ENCODE data around the genes HAP1, JUP, NT5C3B, KAT2A, KCNH4 and HCRT.

GRCh38 chr17:41689672-41690381 is 1.1 kb downstream of the EIF1 start:
- PRO-cap = no peak

GRCh38 chr17:41690617-41691639 is 2.2 kb downstream of the EIF1 start:
- PRO-cap = unidirectional peak, plus-strand start at chr17:41691298

GRCh38 chr17:41734228-41735332 is at the start of gene HAP1:
Gene HAP1, minus strand, starts transcription at chr17:41734643.
- PRO-cap = unidirectional peak, minus-strand start at chr17:41734623

GRCh38 chr17:41750513-41750796 is 16.0 kb upstream of the HAP1 start:
- PRO-cap = no peak

DNA sequence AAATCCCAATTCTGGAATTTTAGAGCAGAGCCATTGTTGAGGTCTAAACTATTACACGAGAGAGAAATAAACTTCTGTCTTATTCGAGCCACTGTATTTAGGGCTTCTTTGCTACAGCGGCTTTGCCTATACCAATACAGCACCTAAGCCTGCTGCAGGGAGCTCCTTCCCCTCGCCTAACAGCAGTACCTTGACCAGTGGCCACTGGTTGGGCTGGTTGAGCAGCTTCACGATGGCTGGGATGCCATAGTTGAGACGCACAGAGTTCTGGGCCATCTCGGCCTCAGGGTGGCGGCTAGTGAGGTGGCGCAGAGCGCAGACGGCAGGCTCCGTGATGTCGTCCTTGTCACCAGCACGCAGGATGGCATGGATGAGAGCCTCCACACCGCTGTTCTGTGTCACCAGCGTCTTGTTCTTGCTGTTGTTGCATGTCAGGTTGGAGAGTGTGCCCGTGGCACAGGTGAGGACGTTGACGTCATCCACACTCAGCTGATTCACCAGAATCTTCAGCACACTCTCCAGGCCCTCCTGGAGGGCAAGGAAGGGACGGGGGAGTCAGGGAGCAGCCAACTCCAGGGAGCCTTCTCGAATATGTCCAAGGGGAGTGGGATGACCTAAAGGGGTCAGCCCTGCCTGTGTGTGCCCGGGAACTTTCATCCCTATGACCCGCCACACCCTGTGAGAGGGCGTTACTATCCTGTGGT is 23.6 kb downstream of the JUP start:
- PRO-cap = no peak

GRCh38 chr17:41772500-41773709 is 13.6 kb downstream of the JUP start:
- PRO-cap = unidirectional peak, minus-strand start at chr17:41772701; unidirectional peak, minus-strand start at chr17:41772799; bidirectional peak, plus-strand start at chr17:41773513, minus-strand start at chr17:41773119

DNA sequence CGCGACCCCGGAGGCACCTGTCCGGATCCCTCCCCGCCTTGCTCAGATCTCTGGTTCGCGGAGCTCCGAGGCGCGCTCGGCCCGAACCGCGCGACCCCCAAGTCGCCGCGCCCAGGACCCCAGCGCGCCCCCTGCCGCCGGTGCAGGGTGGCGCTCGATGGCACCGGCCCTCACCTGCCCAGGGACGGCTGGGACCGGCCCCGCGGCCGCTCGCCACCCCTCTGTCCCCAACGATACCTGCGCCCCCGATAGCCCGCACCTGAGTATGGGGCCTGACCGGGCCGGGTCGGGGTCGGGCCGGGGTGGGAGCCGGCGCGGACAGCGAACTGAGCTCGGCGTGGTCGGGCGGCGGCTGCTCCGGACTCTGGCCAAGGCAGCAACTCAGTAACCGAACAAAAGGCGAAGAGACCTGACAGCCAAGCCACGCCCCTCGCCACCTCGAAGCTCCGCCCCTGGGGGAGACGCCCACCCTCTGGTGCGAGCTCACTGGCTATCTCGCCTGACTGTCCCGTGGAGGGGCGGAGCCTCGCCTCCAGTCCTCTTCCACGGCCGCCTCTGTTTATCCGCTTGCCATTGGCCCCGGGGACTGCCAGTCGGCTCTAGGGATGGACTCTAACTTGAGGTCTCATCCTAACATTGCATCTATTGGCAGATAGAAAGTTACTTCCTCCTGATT is at the start of gene JUP:
JUP (minus strand) TSS at position 383 of the 676 bp plus-strand sequence.
- PRO-cap = unidirectional peak, minus-strand start at position 44 of the sequence; unidirectional peak, minus-strand start at position 104 of the sequence; unidirectional peak, minus-strand start at position 383 of the sequence

- PRO-cap = no peak
These were observed 252 bp downstream of the FKBP10 start for GRCh38 chr17:41813126-41813386.

DNA sequence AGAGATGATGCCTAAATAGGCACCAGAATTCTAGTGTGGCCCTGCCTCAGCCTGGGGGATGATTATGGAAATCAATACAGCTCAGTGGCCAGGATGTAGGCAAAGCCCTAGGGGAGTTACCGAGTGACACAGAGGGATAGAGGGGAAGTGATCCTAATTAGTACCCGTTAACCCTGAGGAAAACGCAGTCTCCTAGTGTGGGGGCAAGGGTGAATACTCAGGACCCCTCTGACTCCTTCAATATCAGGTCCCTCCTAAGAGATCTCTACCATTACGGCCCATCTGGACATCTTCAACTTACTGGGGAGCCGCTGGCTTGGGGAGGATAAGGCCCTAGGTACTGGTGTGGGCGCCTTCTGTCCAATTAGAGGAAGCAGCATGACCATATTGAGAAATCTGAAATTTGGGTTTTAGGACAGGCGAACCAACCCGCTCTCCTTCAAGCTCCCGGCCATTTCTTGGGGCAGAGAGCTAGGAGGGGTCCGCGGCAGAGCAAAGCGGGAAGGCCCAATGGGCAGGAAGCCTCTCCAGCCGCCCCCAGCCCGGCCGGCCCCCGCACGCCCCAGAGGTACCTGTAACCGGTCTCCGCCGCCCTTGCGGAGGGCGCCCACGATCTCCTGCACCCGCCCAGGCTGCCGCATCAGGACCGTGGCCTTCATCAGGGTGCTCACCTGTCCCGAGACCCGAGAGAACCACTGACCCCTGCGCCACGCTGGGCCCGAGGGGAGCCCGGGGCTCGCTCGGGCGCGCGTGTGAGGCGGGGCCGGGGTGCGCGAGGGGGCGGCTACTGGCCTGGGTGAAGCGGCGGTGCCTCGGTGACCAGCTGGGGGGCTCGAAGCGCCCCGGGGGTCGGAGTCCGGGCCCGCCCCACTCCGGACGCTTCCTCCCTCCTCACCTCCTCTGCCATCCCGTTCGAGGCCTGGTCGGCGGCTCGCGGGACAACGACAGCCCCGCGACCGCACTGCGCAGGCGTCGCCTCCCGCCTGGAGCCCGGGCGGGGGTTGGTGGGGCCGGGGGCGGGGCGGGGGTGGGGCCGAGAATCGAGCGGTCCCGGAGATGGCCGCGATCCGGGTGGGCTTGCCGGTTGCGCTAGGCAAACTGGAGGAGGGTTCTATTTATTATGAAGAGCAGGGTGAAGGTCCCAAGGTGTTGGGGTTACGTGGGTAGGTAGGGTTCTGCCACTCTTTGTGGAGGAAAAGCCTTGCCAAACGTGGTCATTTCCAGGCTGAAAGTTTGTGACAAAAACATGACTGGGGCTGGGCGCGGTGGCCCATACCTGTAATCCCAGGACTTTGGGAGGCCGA is at the start of gene NT5C3B:
NT5C3B (minus strand) TSS at position 946 of the 1,304 bp plus-strand sequence.
- PRO-cap = unidirectional peak, plus-strand start at position 399 of the sequence; bidirectional peak, plus-strand start at position 1,047 of the sequence, minus-strand start at position 897 of the sequence

- PRO-cap = no peak
These were observed 1.7 kb upstream of the KLHL11 start for GRCh38 chr17:41866878-41867455.

- PRO-cap = no peak
These were observed 4.1 kb upstream of the KLHL11 start for GRCh38 chr17:41869321-41869702.

- PRO-cap = no peak
These were observed 11.4 kb downstream of the ACLY start for GRCh38 chr17:41907298-41907863.

- PRO-cap = no peak
These were observed 2.5 kb downstream of the NKIRAS2 start for GRCh38 chr17:42022224-42022867.

DNA sequence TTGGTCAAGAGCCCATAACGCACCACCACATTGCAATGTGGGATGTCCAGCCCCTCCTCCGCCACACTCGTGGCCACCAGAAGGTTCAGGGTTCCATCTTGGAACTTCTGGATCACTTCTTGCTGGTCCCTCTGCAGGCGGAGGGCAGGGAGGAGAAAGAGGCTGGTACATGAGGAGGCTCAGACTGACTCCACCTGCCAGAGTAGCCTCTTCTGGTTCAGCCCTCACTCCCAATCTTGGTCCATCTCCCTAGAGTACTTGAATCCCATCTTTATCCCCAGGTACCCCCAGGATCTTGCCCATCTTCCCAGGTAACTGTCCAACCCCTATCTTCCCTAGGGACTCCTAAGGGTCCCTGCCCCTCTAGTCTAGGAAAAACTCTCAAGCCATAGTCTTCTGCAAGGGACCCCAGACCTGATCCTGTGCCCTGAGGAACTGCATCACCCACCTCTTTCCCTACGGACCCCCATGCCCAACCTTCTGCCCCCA is 6.8 kb upstream of the ZNF385C start:
- PRO-cap = unidirectional peak, minus-strand start at position 190 of the sequence

GRCh38 chr17:42120766-42121580 is at the start of gene KAT2A:
Gene KAT2A, minus strand, starts transcription at chr17:42121367.
- PRO-cap = unidirectional peak, minus-strand start at chr17:42121039; unidirectional peak, minus-strand start at chr17:42121346

GRCh38 chr17:42180776-42181159 is at the start of gene KCNH4:
Gene KCNH4, minus strand, starts transcription at chr17:42181142.
- PRO-cap = no peak

GRCh38 chr17:42185398-42185573 is at the start of gene HCRT:
Gene HCRT, minus strand, starts transcription at chr17:42185452.
- PRO-cap = no peak

DNA sequence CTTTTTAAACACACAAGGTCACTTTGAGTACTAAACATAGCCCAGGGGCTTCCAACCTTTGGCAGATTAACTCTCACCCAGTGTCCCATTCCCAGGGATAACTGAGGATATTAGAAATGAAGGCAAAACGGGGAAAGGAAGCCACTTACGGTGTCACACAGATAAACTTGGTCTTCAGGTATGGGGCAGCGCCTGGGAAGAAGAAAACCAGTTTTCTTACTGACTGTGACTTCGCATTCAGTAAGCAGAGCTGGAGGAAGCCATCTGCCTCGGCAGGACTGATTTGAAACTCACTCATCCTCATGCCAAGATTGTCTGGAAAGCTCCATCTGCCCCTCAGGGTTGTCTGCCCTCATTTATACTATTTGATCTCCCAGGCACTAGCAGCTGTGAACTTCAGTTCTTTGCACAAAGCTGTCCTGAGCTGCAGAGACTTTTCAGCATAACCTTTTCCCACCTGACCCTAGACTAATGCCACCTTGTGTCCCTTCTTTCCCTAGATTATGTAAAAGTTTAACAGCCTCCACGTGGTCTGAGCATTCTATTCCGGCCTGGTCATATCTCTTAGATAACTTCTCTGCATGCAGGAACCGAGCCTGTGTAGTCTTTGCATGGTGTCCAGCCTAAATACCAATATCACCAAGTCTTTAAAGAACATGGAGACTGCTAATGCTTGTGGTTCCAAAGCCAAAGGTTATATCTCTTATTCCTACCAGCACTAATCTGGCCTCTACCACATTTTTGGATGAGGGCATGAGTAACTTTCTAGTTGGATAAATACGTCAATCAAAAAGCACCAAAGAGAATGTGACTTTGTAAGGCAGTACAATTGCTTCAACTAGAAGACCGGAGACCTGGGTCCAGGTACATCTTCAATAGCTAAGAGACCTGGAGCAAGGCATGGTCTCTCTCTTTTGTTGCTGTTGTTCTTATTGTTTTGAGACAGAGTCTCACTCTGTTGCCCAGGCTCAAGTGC is 29.0 kb downstream of the STAT5A start:
- PRO-cap = no peak

DNA sequence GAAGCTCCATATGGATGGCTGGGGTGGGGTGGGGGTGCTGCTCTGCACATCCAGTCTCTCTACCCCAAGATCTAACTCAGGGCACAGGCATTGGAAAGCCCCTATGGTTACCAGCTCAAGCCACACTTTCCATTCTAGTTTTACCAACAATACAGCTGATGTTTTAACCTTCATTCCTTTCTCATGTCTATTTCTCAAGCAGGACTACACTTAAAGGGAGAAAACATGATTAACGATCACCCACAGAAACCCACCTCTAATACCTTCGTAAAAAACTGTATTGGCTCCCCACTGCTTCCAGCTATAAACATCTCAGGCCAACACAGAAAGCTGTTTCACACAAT is 47.3 kb downstream of the STAT3 start:
- PRO-cap = no peak

GRCh38 chr17:42378974-42379910 is 9.0 kb downstream of the STAT3 start:
- PRO-cap = no peak

Measured in colonic mucosa (tissue), 1 donor.